ENCODE measurements around the gene MMP25.

DNA sequence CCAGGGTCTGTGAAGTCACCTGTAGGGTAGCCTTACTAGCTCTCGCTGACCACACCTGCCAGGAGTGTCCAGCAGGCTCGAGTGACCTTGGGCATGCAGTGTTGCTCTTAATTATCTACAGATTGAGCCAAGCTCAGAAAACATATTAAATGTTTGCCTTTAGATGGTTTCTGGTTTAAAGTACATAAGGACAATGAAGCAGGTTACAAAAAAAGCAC, 1.8 kb downstream of the TBC1D24 start:
- PRO-cap: no peak
- RAMPAGE, long total RNA, 2 experiments: no peak in any of the 2 experiments

DNA sequence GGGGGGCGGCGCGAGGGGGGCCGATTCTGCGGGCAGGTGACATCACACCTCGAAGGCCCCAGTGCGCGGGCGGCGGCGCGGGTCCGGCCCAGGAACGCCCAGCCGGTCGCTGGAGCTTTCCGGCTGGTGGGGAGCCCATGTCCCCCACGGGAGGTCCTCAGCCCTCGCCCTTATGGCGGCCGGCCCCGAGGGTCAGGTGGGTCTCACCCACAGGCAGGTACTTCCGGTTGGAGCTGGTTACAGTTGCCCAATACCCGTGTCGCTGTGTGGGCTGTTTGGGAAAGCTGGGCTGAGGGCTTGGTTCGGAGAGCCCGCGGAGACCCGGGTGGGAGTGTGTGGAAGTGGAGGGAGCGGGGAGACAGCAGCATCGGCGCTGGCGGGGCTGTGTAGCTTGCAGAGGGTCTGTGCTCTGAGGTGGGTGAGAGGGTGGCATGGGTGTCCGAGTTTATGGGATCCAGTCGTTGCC, 805 bp downstream of the ATP6V0C start:
- PRO-cap: unidirectional peak, minus-strand start at position 205 of the sequence
- RAMPAGE, long total RNA, 2 experiments: no peak in any of the 2 experiments

DNA sequence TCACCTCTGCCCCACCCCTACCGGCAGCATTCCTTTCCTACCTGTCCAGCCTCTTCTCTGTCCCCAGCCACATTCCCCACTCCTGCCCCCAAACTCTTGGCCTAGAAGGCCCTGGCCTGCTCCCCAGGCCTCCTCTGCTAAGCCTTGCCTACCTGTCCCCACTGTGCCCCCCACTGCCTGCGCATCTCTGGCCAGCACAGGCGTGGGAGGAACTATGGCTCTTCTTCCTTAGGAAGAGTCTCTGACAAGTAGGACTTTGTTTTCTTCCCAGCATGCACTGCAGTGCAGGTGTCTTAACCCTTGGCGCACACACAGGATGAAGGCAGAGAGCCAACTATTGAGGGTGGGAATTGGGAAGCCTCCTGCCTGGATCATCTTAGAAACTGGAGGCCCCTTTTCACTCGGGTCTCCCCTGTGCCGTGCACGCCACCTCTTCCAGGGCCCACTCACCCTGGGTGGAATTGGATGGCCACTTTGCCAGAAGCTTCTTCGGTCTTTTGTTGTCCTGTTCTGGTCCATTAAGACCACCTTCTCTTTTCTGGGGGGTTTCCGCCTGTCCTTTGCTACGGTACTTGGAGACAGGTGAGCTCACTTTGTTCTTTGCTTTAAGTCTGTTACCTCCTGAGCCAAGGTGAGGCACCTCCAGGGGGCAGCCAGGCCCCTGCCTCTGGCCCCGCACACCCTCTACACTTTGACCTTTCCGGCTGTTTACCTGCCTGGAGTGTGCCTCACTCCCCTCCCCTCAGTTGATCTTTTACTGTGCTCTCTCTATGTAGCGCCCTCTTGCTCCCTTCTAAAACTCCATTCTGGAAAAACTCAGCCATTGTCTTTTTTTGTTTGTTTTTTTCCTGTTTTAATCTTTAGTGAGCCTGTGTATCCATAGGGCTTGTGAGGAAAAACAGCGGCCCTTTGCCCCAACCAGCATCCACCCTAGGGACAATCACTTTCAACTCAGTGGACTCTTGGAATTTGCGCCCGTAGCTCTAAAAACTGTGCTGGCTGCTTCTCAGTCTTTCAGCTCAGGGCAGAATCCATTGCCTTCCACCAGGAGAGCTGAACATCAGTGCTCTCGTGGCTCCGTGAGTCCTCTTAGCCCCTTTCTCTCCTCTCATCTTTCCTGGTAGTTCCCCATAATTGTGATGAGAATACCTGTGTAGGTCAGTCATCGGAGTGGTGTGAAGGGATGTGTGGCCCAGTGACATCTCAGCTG, 4.0 kb downstream of the AMDHD2 start:
- PRO-cap: no peak
- RAMPAGE, long total RNA, 2 experiments: no peak in any of the 2 experiments

DNA sequence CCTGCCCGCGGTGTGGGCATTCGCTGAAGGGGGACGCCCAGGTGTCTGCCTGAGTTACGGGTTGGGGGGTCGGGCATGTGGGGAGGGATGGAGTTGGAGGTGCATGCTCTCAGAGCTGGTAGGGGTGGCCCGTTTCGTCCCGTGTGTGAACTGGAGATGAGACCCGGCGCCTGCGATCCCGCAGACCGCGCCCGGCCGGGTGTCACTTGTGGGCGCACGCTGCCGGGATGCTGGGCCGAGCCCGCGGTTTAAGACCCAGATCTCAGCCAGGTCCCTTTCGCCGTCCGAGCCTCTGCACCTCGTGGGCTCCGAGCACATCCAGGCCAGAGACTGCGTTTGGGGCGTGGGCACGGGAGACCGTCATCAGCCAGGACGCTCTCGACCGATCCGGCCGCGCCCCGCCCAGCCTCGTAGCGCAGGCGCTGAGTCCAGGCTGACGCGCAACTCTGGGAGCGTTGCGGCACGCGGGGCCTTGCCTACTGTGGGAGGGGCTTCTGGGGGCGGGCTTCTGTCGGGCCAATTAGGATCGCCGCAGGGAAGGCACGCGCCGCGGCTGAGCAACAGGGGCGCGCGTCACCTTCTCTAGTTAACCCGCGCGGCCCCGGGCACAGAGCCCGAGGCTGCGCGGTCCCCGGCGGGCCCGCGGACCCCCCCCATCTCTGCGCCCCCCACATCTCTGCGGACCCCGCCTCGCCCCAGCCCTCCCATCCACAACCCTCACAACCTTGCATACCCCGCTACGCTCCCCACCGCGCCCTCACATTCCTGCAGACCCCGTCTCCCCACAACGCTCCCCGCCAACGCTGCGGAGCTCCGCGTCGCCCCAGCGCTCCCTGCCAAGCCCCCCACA, 613 bp upstream of the CEMP1 start:
- PRO-cap: bidirectional peak, plus-strand start at position 589 of the sequence, minus-strand start at position 410 of the sequence
- RAMPAGE, long total RNA, 2 experiments: no peak in any of the 2 experiments

GRCh38 chr16:2603047-2604337, 65.7 kb downstream of the PDPK1 start:
- PRO-cap: bidirectional peak, plus-strand start at chr16:2603445, minus-strand start at chr16:2603311
- RAMPAGE, long total RNA, 2 experiments: no peak in any of the 2 experiments

DNA sequence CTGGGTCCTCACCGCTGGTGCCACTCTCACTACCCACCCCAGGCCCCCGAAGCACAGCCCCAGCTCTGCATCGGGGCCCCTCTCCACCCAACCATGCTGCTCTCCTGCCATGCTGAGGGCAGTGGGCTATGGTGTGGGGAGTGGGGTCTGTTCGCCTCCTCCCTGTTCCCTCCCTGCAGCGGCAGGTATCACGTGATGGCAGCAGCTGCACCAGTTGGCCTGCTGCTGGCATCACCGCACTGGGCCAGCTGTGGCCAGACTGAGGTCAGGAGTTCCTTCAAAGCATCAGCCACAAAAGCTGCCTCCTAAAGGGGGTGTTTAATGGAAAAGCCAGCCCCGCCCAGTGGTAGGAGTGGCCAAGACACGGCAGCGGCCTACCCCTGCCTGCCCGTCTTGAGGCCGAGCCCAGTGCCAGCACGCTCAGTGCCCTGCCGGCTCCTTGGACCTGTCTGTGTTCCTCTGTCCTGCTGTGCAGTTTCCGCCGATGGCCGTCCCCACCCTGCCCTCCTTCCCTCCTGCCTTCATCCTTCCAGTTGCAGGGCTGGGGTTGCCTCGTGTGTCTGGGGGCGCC, 10.9 kb downstream of the KCTD5 start:
- PRO-cap: no peak
- RAMPAGE, long total RNA, 2 experiments: no peak in any of the 2 experiments

DNA sequence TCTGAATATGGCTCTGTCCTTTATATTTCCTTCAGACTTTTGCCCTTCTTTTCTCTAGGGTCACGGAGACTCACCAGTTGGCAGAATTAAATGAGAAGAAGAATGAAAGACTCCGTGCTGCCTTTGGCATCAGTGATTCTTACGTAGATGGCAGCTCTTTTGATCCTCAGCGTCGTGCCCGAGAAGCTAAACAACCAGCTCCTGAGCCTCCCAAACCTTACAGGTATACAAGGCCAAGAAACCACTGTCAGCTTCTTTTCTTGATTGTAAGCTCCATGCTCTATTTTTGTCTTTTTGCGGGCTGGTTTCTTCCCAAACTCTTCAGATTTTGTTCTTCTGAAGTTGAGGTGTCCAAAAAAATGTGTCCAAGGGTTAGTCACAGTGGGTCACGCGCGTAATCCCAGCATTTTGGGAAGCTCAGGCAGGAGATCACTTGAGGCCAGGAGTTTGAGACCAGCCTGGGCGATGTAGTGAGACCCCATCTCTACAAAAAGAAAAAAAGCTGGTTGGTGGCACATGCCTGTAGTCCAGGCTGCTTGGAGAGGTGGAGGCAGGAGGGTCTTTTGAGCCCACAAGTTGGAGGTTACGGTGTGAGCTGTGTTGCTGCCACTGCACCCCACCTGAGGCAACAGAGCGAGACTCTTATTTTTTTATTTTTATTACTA, 5.4 kb downstream of the SRRM2 start:
- PRO-cap: no peak
- RAMPAGE, long total RNA, 2 experiments: no peak in any of the 2 experiments

DNA sequence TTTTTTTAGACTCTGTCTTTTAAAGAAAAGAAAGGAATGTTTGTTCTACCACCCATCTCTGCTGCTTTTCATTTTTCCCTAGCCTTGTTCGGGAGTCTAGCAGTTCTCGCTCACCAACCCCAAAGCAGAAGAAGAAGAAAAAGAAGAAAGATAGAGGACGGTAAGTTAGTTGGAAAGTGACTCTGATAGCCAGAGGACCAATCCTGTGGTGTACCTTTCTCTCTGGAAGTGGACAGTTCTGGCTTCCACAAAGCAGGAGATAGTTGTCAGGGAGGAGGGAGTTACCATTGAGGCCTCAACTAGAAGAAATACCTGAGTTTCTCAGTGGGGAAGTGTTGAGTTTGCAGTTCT, 5.9 kb downstream of the SRRM2 start:
- PRO-cap: no peak
- RAMPAGE, long total RNA, 2 experiments: no peak in any of the 2 experiments

DNA sequence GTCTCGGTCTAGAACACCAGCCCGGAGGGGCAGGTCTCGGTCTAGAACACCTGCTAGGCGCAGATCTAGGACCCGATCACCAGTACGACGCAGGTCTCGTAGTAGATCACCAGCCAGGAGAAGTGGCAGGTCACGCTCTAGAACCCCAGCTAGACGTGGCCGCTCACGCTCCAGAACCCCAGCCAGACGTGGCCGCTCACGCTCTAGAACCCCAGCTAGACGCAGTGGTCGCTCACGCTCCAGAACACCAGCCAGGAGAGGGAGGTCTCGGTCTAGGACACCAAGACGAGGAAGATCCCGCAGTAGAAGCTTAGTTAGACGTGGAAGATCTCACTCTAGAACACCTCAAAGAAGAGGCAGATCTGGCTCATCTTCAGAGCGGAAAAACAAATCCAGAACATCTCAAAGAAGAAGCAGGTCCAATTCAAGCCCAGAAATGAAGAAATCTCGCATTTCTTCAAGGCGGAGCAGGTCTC, 9.9 kb downstream of the SRRM2 start:
- PRO-cap: no peak
- RAMPAGE, long total RNA, 2 experiments: no peak in any of the 2 experiments

DNA sequence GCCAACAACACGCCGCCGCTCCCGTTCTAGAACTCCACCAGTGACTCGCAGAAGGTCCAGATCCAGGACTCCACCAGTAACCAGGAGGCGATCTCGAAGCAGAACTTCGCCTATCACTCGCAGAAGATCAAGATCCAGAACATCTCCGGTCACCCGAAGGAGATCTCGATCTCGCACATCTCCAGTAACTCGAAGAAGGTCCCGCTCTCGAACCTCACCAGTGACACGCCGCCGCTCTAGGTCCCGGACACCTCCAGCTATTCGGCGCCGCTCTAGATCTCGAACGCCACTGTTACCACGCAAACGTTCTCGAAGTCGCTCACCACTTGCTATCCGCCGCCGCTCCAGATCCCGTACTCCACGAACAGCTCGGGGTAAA, 10.7 kb downstream of the ELOB start:
- PRO-cap: no peak
- RAMPAGE, long total RNA, 2 experiments: no peak in any of the 2 experiments

DNA sequence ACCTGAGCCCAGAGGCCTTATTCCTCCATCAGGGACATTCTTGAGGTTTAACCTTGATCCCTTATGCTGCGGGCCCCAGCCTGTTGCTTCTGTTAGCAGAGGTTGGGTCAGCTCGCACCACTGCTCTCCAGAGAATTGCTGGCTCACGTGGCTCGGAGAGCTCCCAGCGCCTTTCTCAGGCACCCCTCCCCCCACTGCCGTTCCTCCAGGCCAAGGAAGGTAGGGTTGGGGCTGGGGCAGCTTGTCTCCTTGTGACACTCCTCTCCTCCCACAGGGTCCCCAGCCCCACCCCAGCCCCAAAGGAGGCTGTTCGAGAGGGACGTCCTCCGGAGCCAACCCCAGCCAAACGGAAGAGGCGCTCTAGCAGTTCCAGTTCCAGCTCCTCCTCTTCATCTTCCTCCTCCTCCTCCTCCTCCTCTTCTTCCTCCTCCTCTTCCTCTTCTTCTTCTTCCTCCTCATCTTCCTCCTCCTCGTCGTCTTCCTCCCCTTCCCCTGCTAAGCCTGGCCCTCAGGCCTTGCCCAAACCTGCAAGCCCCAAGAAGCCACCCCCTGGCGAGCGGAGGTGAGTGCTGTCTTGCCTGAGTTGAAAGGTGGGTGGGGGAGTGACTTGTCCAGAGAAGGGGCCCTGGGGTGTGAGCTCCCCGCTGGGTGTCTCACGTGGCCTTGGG, 8.2 kb downstream of the ELOB start:
- PRO-cap: no peak
- RAMPAGE, long total RNA, 2 experiments: no peak in any of the 2 experiments

- PRO-cap: no peak
- RAMPAGE, long total RNA, 2 experiments: no peak in any of the 2 experiments
Observed at GRCh38 chr16:2936735-2937486, 25.2 kb downstream of the FLYWCH1 start.

DNA sequence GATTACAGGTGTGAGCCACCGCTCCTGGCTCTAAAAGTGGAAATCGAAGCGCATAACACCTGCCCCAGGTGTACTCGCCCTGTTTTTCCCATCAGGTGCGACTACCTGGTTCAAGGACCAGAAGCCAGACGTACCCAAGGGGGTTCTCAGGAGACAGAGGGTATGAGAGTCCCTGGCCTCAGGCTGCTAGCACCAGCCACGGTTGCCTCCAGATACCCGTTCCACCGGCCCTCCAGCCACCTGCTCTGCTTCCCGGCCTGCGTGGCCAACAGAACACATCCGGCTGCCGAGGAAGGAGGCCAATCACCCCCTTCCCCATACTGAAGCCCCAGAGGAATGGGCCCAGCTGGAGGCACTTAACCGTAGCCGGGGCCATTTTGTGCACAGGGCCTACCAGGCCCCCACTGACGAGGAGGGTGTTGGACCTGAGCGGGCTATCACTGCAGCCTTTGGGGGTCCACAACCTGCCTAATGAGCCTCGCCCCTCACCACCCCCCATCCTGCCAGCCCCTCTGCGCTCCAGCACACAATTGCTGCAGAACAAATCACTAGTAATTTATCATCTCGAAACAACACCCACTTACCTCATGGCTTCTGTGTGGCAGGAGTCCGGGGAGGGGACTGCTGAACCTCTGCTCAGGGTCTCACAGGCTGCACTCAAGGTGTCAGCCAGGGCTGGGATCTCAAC, 10.3 kb upstream of the KREMEN2 start:
- PRO-cap: unidirectional peak, plus-strand start at position 134 of the sequence; bidirectional peak, plus-strand start at position 271 of the sequence, minus-strand start at position 247 of the sequence; unidirectional peak, plus-strand start at position 271 of the sequence
- RAMPAGE, long total RNA, 2 experiments: no peak in any of the 2 experiments

DNA sequence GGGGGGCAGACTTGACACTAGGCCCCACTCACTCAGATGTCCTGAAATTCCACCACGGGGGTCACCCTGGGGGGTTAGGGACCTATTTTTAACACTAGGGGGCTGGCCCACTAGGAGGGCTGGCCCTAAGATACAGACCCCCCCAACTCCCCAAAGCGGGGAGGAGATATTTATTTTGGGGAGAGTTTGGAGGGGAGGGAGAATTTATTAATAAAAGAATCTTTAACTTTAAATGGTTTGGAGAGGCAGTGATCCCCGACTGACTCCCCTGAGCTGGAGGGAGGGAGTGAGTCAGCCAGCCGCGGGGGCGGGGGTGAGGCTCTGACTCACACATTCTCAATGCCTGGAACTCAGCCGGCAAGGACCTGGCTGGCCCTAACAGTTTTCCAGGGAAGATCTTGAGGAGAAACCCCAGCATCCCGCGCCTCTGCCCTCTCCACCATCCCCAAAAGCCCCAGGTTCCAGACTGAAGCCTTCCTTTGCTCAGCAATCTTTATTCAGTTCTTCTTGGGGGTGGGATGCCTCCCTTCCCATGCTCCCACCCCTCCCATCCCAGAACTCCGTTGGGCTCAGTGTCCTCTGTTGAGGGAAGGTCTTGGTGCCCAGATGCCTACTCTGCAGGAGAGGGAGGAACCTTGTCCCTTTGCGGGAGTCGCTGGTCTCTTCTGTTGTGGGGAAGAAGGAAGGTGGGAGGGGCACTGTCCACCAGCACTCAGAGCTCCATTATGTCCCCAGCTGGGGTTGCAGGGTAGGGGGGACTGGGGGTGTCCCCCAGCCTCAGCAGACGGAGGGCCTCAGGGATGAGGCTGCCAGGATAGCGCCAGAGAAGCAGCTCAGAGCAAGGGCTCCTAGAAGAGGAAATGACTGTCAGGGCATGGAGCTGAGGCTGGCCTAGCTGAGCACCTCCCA, 1.3 kb downstream of the HCFC1R1 start:
- PRO-cap: bidirectional peak, plus-strand start at position 392 of the sequence, minus-strand start at position 270 of the sequence; bidirectional peak, plus-strand start outside the sequence, minus-strand start at position 848 of the sequence
- RAMPAGE, long total RNA, 2 experiments: no peak in any of the 2 experiments

DNA sequence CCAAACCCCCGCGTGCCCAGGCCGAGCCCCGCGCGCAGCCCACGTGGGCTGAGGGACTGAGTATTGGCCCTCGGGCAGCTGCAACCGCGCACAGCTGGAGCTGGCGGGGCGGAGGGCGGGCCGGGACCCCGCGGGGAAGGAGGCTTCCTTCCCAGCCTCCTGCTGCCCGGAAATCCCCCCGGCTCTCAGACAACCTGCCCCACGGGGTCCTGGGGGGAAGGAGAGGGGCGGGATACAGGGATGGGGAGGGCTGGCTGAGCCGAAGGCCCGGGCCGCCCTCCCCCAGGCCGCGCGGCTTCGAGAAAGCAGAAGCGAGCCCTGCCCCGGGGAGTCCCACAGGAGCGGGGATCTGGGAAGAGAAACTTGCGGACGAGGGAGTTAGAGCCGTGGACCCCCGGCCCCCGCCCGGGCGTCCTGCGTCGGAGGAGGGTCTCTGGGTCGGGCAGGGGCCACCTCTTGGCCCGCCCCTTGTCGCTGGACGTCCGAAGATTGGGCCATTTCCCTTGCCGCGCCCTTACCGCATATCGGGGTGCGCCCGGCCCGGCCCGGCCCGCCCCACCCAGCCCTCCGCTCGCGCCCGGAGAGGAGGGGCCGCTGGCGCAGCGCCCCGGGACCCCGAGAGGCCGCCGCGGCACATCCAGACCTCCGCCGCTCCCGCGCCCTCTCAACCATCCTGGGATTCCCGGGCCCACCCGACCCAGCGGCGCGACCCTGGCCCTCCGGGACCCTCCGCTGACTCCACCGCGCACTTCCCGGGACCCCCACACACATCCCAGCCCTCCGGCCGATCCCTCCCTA, at the start of gene MMP25:
MMP25 (plus strand) TSS at position 558 of the 798 bp plus-strand sequence.
- PRO-cap: no peak
- RAMPAGE, long total RNA, 2 experiments: no peak in any of the 2 experiments

DNA sequence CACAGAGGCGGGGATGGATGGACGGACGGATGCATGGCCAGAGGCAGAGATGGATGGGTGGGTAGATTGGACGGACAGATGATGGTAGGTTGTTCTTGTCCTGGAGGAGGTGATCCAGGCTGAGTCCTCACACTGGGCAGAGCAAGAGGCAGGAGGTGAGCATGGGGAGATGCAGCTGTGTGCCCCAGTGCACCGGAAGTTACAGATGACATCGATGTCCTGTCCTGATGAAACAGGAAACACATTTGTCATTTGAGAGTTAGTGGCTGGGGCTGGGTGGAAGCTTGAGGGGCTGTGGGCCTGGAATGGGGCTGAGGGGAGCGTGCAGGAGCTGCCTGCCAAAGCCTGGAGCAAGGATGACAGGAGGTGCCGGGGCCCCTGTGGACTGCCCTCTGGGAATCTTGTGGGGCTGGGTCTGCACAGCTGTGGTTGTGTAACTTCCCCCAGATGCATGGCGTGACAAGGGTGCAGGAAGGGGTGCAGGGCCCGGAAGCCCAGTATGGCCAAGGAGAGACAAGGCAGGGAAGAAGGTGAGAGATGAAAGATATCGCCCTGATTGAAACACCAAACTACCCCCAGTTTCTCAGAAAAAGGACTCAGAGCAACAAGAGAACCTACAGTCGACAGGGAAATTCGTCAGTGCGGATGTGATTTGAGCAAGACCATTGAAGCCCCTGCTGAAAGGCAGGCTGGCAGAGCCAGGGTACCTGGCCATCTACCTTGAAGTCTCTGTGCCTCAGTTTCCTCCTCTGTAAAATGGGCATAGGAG, 8.6 kb downstream of the MMP25 start:
- PRO-cap: no peak
- RAMPAGE, long total RNA, 2 experiments: no peak in any of the 2 experiments

- PRO-cap: no peak
- RAMPAGE, long total RNA, 2 experiments: no peak in any of the 2 experiments
Observed at GRCh38 chr16:3062745-3063021, 2.8 kb upstream of the IL32 start.

DNA sequence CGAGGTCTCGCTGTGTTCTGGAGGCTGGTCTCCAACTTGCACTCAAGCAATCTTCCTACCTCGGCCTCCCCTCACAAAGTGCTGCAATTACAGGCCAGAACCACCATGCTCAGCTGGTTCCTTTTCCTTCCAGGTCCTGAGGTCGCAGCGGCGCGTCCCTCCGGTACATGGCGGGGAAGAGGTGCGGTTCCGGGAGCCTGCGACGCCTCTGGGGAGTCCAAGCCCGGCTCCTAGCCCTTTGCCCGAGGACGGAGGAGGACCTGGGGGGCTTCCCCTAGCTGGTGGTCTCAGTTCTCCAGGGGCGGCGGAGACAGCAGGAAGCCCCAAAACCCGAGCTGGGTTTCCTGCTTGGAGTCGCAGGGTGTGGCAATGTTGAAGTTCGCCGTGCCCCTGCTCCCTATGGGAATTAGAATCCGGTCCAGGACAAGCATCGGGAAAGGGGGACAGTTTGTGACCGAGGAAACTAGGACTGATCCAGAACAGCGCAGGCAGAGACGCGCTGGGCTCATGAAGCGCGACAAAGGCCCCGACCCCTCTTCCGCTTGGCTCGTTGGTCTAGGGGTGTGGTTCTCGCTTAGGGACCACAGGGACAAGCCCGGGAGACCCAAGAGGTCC, 25.1 kb downstream of the ZNF213 start:
- PRO-cap: no peak
- RAMPAGE, long total RNA, 2 experiments: no peak in any of the 2 experiments

DNA sequence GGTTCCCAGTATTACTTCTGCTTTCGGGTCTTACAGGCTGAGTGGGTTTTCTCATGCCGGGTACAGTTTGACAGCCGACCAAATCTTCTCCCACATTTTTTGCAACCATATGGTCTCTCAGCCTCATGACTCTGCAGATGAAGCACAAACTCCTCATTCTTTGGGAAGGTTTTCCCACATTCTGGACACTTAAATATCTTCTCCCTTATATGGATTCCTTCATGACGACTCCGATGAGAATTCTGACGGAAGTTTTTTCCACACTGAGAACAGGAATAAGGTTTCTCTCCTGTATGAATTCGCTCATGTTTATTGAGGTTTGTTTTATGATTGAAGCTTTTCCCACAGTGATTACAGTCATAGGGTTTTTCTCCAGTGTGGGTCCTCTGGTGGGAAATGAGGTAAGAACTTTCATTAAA, 11.1 kb downstream of the ZNF200 start:
- PRO-cap: no peak
- RAMPAGE, long total RNA, 2 experiments: no peak in any of the 2 experiments

DNA sequence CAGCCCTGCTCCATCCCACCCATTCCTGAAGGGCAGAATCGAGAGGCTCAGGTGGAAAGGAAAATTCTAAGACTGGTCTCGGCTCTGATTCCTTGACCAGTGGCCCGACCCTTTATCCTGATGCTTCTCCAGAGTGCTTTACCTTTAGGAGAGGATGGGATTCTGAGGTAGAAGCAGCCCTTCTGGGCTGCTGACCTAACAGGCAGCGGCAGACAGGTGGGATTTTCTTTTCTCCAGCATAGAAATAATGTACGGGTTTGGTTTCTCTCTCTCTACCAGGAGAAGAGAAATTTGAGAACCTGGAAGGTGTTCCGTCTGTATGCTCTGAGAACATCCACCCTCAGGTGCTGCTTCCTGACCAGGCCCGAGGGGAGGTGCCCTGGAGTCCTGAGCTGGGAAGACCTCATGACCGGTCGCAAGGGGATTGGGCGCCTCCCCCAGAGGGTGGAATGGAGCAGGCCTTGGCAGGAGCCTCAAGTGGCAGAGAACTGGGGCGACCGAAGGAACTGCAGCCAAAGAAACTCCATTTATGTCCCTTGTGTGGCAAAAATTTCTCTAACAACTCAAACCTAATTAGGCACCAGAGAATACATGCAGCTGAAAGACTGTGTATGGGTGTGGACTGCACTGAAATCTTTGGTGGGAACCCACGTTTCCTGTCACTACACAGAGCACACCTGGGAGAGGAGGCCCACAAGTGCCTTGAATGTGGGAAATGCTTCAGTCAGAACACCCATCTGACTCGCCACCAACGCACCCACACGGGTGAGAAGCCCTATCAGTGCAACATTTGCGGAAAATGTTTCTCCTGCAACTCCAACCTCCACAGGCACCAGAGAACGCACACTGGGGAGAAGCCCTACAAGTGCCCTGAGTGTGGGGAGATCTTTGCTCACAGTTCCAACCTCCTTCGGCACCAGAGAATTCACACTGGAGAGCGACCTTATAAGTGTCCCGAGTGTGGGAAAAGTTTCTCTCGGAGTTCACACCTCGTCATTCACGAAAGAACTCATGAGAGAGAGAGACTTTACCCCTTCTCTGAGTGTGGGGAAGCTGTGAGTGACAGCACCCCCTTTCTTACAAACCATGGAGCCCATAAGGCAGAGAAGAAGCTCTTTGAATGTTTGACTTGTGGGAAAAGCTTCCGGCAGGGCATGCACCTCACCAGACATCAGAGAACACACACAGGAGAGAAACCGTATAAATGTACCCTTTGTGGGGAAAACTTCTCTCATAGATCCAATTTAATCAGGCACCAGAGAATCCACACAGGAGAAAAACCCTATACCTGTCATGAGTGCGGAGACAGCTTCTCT, 6.3 kb downstream of the ZNF263 start:
- PRO-cap: no peak
- RAMPAGE, long total RNA, 2 experiments: start-site peak on the plus strand in 1 of 2 experiments, centred at position 999 of the sequence, 5 reads per replicate